ENCODE data around the gene TAS1R1.

DNA sequence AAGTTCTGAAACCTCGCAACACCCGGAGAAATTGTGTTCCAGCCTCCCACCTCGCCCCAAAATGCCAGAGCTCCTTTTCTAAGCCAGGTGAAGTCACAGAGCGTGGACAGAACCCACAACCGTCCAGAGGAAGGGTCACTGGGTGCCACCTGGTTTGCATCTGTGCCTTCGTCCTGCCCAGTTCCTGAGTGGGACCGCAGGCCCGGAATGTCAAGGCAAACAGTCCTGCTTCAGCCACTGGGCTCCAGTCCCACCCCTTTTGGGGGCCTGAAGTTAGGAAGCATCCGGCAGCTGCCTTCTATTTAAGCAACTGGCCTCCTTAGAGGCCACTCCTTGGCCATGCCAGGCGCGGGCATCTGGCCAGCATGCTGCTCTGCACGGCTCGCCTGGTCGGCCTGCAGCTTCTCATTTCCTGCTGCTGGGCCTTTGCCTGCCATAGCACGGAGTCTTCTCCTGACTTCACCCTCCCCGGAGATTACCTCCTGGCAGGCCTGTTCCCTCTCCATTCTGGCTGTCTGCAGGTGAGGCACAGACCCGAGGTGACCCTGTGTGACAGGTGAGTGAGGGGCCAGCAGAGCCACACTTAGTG is at the start of gene TAS1R1:
TAS1R1 (plus strand) TSS at position 299 of the 589 bp plus-strand sequence.
- RRBS = 82% methylated on average over 2 of the region's 17 CpGs

GRCh38 chr1:6586755-6587261 is 7.0 kb downstream of the ZBTB48 start:
- RRBS = no CpG with 5 or more reads among the region's 3 CpGs

DNA sequence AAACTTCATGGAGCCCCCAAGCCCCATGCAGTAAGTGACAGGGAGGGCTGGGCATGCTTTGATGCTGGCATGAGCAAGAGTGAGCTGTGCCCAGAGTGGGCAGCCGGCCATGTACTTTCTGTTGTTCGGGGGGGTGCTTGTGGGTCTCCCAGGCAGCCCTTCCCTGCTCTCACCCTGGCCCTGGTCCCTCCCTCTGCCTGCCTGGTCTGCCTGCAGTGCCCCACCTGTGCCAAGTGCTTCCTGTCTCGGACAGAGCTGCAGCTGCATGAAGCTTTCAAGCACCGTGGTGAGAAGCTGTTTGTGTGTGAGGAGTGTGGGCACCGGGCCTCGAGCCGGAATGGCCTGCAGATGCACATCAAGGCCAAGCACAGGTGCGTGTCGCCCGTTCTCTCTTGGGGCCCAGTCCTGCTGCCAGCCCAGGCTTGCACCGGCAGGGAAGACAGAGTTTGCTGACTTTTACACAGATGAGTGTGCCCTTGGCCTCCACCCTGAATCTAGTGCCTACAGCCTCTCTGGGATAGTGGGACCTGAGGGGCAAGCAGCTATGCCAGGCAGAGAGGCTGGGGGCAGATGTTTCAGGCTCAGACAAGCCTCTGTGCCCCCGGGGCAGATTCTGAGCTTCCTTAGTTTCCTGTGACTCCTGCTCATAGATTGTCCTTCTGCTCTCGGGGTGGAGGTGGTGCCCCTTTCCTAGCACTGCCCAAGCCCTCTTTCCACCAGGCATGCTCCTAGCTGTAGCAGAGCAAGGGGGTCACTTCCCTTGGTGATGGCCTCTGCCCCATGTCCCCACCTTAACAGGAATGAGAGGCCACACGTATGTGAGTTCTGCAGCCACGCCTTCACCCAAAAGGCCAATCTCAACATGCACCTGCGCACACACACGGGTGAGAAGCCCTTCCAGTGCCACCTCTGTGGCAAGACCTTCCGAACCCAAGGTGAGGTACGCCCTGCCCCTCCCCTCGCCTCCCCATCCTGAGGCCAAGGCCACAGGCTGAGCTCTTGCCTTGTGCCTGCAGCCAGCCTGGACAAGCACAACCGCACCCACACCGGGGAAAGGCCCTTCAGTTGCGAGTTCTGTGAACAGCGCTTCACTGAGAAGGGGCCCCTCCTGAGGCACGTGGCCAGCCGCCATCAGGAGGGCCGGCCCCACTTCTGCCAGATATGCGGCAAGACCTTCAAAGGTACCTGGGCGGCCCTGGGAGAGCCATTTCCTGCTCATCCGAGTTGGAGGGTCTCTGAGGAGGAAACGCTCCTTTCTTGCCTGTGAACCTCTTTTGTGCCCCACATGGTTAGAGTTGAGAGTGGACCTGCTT is 7.9 kb downstream of the ZBTB48 start:
- RRBS = 81% methylated on average over 2 of the region's 31 CpGs

DNA sequence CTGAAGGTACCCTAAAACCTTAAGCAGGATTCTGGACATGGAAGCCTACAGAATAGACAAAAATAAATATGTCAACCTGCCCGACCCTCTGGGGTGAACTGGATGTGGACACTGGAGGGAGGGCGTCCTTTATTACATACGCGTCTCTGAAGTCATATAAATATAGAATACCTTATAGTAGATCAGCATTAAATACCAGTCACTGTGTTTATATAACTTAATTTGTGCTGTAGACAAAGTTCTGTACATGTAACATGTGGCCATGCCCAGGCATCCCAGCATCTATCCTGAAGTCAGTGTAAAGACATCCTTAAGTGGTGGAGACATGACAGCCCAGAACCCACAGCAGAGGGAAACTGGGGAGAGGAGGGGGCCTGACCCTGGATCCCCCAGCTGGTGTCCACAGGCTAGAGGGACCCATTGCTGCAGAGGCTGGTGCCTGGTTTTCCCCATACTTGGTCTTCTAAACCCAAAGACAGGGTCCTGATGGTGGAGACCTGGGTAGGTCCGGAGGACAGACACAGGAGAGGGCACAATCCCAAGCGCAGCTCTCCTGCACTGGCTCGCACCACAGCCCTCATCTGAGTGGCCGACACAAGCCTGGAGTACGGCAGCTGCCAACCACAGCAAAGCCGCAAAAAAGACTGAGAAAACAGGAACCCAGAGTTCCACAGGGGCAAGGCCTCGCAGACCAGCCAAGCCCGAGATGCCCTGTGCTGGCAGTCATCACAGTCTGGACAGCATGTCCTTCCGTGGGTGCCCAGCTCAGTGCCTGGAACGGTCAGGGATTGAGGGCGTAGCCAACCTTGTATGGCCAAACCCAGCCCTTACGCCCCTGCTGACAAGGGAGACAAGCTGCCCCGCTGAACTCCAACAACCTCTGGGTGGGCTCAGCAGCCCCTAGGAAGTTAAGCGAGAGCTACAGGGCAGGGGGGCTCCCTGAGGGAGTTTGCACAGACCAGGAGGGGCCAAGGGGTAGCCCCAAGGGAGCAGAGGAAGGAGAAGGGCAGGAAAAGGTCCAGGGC is 11.3 kb downstream of the ZBTB48 start:
- RRBS = no CpG with 5 or more reads among the region's 18 CpGs

DNA sequence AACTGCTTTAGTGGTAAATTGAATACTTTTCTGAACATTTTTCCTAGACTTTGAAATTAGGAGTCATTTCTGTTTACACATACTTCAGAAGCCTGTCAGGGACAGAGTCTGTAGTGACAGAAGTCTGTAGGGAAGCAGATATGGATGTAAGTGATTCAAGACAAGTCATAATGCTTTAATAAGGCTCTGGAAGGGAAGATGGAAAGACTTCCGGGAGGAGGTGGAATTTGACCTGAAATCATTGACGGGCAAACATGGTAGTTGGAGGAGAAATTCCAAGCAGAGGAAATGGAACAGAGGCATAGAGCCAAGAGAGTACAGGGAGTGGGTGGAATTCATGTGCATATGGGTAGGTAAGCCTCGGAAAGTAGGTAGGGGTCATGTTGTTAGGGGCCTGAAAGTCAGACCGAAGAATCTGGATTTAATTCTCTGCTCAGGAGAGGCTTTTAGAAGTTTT is 22.5 kb downstream of the CAMTA1 start:
- RRBS = no CpG with 5 or more reads among the region's 4 CpGs

GRCh38 chr1:6857171-6857738 is 72.0 kb downstream of the CAMTA1 start:
- RRBS = no CpG with 5 or more reads among the region's 5 CpGs

- RRBS = no CpG with 5 or more reads among the region's 2 CpGs
Observed at GRCh38 chr1:6882063-6882670, 96.9 kb downstream of the CAMTA1 start.

DNA sequence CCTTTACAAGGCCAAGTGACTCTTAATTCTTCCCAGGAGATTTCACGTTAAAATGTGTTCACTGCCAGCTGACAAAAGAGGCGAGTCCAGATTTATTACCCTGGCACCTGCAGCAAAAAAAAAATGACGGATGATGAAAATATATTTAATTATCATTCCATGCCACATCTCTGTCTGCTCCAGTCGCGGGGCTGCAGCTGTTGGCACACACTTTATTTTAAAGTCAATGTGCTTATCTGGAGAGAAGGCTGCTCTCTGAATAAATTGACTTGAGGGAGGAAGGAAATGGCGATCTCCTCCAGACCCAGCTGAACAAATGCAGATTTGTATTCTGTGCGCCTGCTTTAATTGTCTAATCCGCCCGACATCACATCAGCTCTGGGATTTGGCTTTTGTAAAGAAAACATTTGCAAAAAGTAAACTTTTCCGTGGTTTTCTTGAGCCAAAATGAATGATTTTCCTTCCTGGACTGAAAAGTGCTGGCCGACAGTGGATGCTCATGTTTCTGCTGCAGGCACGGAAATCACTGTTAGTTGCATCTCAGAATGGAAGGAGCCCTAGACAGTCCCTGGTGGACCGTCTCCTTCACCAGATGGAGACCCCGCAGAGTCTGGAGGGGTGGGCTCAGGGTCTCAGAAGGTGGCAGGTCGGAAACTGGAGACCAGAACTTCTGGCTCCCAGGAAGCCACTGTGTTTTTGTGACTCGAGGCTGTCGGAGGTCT is 150.2 kb downstream of the CAMTA1 start:
- RRBS = no CpG with 5 or more reads among the region's 17 CpGs

DNA sequence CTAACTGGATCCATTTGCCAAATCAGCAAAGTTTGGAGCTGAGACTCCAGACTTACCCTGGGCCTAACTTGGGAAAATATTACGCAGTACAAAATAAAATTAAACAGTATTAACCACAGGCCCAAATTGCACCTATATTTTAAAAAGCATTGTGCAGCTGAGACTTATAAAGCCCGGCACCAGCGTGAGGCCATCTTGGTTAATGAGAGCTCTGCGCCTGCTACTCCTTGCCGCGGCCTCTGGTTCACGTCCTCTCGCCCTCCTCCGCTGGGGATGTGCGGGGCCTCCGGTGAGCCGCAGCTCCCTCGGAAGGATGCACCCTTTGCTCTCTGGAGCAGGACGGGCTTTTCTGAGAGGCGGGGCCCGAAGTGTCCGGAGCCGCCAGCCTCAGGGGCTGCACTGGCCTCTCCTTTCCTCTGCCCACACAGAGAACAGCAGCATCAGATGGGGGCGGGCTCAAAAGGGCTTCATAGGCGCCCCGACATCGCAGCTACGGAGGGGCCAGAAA is 284.6 kb downstream of the CAMTA1 start:
- RRBS = 27% methylated on average over 12 of the region's 23 CpGs

- RRBS = no CpG with 5 or more reads among the region's 12 CpGs
Observed at GRCh38 chr1:7334525-7335216, 436.4 kb upstream of the VAMP3 start.

DNA sequence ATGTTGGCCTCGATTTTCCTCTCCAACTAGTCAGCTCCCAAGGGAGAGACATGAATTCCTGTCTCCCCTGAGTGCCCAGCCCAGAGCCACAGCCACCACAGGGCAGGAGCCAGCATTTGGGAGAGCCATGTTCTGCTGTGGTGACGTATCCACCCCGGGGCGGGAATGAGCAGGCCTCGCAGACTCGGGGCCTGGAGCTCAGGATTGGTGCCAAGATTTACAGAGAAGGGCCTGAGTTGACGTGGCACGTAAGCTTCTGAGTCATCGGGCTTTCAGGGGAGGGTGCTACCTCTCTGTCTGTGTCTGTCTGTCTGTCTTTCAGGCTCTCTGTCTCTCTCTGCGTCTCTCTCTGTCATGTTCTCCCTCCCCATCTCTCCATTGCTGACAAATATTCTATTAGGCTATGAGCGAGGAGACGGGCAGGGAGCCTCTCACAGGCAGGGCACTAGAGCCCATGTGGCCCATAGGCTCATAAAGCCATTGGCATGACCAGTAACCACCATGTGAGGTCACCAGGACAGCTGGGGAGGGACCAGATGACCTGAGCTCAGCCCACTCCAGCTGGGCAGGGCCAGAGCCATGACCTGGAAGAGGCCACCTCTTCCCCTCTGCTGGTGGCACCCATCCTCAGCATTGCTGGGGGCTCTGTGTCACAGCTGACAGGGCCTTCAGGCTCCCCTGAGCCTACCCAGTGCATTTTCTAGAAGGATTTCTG is 300.1 kb upstream of the VAMP3 start:
- RRBS = no CpG with 5 or more reads among the region's 12 CpGs

- RRBS = no CpG with 5 or more reads among the region's 6 CpGs
Observed at GRCh38 chr1:7550957-7551374, 220.1 kb upstream of the VAMP3 start.

- RRBS = no CpG with 5 or more reads among the region's 6 CpGs
Observed at GRCh38 chr1:7780628-7781231, 3.4 kb upstream of the PER3 start.

DNA sequence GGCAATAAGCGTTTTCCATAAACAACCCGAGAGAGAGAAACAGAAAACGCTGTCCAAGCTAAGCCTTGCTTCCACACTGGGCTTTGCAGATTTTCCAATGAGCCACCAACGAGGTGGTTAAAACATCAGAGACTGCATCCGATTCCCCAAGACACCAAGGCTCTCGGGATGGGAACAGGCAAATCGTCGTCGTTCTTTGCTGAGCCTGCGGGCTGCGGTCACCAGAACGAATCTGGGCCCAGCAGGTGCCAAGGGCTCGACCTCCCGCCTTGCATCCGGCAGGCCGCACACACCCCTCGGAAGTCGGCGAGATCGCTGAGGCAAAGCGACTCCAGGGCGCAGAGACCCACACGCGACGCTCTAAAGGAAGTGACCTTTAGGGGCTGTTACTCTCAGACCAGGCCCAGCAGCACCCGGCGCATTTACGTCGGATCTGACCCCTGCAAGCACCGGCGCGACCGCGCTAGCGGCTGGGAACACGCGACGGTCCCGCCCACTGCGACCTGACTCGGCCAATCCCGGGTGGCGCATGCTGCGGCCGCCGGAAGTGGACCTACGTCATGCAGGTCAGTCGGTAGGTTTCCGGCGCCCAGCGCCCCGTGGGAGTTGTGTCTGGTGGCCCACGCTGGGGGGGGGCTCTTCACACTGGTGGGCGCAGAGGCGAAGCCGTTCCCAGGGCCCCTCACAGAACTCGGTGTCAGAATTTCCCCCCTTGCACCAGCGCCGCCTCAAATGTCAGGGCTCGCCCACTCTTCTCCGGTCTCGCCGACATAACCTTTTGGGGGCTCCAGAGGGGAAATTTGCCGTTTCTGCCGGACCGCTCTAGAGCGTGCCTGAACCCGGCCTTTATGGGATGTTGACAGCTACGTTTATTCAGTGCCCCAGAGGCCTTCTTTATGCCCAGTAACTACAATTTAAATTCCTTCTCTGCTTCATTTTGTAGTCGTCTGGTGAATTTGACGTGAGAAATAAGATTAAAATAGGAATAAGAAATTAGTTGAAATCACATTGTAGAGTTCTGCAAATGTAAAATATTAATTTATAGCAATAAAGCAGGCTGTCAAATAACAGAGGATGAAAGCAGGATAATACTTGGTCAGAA is 7.4 kb upstream of the PARK7 start:
- RRBS = 77% methylated on average over 24 of the region's 71 CpGs

- RRBS = no CpG with 5 or more reads among the region's 2 CpGs
Observed at GRCh38 chr1:8014417-8014607, 11.8 kb downstream of the ERRFI1 start.

- RRBS = no CpG with 5 or more reads among the region's 13 CpGs
Observed at GRCh38 chr1:8023108-8024325, 2.6 kb downstream of the ERRFI1 start.

DNA sequence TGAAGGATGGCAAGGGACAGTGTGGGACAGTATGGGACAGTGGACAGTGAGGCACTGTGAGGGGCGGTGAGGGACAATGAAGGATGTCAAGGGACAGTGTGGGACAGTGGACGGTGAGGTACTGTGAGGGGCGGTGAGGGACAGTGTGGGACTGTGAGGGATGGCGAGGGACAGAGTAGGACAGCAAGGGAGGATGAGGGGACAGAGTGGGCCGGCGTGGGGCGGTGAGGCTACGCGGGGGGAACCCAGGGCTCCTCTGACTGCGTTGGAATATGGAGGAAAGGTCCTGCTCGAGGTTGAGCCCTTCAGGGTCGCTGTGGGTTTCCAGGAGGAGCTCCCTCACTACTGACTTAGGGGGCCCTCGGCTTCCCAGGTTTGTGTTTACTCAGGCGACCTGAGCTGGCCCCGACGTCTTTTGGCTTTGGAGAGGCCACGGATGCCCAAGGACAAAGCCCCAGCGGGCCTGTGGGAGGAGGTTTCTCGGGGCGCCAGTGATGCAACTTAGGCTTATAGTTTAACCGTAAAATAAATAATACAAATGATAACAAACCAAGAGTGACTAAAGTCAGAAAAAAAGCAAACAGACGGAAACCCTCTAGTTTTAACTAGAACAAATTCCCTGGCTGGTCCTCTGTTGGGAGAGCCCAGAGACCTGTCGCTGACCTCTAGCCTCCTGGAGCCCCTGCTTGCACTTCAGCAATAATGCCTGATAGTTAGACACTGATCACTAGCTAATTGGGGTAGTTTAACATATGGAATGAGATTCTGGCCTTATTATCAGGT is 1.1 kb upstream of the ERRFI1 start:
- RRBS = no CpG with 5 or more reads among the region's 23 CpGs

DNA sequence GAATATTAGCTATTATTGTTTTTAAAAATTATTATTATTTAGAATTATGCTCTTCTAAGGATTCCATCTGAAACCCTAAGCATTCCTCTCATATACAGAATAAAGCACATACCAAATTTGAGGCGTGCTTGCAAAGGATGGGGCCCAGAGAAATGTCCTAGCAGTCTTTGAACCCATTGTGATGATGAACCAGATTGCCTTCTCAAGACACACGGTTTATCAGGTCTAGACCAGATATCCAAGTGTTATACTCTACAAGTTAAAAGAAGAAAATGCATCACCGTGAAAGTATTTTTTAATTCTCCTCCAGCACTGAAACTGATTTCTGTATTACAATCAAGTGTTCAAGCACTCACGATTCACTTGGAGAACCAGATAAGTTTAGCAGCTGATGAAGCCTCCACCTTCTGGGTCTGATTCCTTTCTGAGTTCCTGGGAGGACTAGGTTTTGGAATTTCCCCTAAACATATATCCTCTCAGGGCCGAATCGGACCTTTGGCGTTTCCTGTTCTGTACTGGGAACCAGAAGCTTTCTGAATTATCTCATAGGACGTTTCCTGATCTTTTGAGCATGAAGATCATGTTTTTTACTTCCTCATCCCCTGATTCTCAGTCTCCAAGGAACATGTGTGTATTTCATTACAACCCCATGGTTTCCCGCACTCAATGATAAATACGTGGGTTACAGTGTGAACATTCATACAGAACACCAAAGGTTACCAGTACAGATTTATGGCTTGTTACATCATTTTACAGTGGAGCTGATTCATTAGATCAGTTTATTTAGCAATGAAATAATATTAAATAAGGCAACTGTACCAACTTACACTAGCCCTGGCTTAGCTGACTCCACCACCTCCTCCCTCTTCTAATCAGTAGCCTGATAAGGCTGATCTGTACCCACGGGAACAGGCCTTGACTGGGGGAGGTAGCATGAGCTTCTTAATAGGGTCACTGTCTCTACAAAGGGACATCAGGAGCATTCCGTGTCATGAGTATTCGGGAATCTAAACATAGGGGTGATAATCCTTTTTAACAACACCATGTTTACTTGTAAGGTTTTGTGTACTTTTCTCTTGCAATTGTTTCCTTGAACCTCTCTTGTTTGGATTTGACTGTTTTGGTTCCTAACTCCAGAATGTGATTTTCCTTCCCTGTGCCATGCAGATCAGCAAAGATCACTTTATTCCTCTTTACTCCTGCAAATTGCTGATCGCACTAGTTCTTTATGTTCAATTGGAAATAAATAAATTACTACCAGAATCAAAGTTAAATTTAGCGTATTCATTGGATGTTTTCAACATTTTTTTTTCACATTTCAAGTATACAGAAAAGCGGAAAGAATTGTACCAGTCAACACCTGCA is 57.7 kb upstream of the ERRFI1 start:
- RRBS = no CpG with 5 or more reads among the region's 16 CpGs

DNA sequence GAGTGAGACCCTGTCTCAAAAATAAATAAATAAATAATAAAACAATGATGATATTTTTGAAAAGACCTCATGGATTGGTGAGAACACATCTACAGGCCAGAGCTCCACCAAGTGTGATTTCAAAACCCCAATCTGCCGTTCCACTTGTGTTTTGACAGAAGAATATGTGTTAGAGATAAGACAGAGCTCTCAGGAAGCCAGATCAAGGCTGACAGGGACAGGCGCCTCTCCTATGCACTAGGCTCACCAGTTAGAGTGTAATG is 110.6 kb upstream of the ERRFI1 start:
- RRBS = no CpG with 5 or more reads among the region's 2 CpGs